Omental fat pad (tissue), 4 donors: Measurements from ENCODE around the gene PARD6B.

DNA sequence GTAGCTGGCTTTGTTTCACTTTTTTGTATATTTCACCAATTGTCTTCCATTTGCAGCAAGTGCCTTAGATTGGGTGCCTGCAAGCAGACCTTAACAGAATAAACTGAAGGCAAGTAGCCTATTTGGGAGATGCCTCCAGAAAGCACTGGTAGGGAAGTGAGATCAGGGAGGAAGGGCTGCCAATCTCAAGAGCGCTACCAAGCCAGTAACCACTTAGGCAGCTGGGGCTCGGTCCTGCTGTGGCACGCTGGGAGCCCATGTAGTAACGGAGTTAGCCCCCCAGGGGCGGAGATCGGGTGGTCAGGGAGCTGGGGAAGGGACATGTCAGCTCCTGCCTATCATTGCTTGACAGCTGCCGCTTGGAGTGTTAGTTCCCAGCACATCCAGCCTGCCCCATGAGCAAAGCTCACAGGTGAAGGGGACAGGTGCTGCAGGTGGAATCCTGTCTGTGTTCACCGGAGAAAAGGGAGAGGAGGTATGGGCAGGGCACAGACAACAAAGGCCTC, 127.0 kb downstream of the CEBPB start:
- PRO-cap = no peak
- RAMPAGE, long total RNA, 4 experiments = no peak in any of the 4 experiments

- PRO-cap = no peak
- RAMPAGE, long total RNA, 4 experiments = start-site peak on the plus strand in 1 of 4 experiments, at chr20:50321588-50321601 at its widest, 17 reads per replicate; start-site peak on the minus strand in 1 of 4 experiments, at chr20:50321369-50321465 at its widest, 6 reads per replicate
Observed at GRCh38 chr20:50321241-50321779, 130.7 kb downstream of the CEBPB start.

DNA sequence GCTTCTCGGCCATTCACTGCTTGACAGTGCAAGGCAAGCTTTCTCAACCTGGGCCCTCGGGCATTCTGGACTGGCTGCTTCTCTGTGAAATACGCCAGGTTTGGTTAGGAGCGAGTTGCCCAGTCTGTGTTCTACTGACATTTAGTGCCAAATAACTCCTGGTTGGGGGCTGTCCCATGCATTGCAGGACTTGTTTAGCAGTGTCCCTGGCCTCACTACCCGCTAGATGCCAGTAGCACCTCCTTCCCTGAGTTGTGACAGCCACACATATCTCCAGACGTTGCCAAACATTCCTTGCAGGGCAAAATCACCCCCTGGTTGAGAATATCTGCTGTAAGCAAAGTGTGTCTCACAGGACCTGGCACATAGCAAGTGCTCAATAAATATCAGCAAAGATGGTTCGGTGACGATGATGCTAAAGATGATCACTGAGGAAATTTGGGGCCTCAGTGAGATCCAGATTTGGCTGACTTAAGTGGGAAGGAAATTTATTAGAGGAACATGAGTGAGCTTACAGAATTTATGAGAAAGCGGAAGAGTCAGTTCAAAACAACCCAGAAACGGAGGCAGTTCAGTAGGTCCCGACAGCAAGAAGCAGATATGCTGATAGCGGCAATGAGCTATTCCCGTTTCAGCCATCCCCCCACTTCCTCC, 157.1 kb downstream of the CEBPB start:
- PRO-cap = no peak
- RAMPAGE, long total RNA, 4 experiments = start-site peak on the minus strand in 1 of 4 experiments, centred at positions 112 to 355 of the sequence, 5 to 6 reads per replicate

- PRO-cap = no peak
- RAMPAGE, long total RNA, 4 experiments = no peak in any of the 4 experiments
Observed at GRCh38 chr20:50349181-50349649, 158.6 kb downstream of the CEBPB start.

DNA sequence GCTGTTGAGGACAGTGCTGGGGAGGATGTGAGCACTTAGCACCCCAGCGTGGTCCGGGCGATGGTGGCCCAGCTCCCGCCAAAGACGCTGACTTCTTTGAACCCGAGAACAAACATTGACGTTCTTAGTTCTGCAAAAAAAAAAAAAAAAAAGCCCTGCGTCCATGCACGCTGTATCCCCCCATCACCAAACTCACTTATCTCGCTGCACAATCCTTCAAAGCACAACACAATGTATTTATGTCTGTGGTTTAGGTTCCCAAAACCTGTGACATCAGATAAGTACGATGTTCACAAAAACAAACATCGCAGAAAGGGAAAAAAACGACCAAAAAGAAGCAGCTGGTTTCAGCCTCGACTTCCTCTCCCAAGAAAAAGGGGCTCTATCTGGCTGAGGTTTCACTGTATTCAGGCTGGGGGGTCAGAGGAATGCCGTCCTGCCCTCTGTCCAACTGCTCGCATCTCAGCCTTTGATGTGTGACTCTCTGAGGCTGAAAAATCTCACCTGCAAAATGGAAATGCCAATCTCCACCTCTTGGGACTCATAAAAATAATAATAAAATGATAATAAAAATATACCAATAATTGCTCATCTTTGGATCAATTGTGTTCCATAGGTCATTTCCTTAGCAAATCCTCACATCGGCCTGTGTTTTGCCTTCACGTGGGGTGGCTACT, 123.6 kb upstream of the PTPN1 start:
- PRO-cap = no peak
- RAMPAGE, long total RNA, 4 experiments = no peak in any of the 4 experiments

- PRO-cap = no peak
- RAMPAGE, long total RNA, 4 experiments = no peak in any of the 4 experiments
Observed at GRCh38 chr20:50400065-50400555, 110.1 kb upstream of the PTPN1 start.

DNA sequence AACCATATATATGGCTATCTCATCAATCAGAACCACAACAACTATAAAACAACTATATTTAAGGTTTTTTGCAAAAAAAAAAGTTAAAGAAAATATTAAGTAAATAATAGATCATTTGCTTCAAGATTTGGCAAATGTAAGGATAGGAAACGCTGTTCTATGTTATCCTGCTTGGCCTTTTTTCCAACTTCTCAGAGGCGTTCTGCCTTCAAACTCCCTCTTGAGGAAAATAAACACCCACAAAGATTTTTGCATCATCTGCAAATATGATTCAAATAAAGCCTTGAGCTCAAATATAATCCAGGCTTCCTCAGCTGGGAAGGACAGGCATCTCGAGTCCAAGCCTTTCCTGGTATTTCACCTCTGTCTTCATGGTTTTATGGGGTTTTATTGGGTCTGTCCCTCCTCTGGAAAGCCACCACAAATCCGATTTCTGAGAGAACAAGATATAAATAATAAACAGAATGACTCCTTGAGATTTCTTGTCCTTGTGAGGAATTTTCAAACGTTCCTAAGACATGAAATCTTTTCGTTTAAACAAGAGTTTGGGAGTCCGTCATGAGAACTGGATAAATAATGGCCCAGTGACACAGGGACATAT, 67.6 kb upstream of the PTPN1 start:
- PRO-cap = no peak
- RAMPAGE, long total RNA, 4 experiments = no peak in any of the 4 experiments

GRCh38 chr20:50450880-50452069, 58.9 kb upstream of the PTPN1 start:
- PRO-cap = no peak
- RAMPAGE, long total RNA, 4 experiments = start-site peak on the plus strand in 1 of 4 experiments, at chr20:50451126-50451159 at its widest, 15 reads per replicate

DNA sequence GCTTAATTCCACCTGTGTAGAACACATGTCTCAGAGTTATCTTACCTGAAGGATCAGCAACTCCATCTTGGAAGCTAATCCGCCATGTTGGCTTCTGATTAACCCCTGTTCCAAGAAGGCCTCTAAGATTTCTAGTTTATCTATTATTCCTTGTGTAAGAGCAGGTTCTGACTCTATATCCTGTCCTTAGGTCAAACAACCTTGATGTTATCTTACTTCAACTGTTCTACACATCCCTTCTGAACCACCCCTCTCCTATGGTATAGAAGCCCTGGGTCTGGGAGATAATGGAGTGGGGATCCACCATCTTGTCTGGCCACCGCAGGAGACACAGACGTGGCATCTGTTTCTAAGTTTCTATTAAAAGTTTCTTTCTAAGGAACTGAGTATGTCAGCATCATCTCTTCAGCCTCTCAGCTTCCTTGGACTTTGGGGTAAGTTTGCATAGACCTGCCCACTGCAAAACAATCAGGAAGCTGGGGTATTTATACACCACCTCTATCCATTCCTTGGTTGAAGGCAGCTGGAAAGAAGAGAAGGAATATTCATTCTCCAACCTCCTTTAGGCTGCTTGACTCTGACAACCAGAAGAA, 27.6 kb upstream of the PTPN1 start:
- PRO-cap = no peak
- RAMPAGE, long total RNA, 4 experiments = no peak in any of the 4 experiments

DNA sequence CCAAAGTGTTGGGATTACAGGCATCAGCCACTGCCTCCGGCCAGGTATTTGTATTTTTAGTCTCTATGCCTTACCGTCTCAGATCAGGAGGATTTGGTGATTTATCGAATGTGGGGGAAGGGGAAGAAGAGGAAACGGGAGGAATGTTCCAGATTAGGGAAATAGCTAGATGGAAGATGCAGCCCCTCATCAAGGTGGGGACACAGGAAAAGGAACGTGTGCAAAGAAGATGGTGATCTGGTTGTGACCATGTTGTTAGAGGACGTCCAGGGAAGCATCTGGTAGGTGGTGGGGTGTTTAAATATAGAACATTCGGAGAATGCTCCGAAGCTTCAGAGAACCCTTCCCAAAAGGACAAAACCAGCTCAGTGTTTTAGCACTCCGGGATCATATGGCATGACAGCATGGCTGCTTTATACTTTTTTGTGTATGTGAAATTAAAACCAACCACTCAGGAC, 12.9 kb downstream of the PTPN1 start:
- PRO-cap = no peak
- RAMPAGE, long total RNA, 4 experiments = no peak in any of the 4 experiments

DNA sequence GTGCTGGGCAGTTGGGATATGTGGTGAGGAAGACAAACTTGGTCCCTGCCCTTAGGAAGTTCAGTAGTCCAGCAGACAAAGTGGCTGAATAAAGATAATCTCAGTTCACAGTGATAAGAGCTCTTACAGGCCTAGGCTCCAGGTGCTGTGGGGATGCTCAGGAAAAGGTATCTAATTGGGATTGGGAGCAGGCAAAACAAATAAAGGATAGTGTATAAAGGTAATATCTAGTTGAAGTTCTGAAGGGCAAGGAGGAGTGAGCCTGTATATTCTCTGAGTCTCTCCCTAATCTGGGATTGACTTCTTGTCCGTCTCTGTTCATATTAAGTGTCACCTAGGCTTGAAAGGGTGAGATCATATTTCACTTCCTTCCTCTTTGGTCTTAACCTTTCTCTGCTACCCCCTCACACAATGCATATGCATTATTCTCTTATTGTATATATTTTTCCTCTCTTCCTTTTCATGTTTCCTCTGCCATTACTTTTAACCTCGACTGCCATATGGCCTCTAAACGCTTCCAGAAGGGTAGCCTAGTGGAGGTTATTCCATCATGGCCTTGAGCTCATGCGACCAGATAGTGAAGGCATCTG, 13.5 kb downstream of the PTPN1 start:
- PRO-cap = no peak
- RAMPAGE, long total RNA, 4 experiments = no peak in any of the 4 experiments

GRCh38 chr20:50580908-50581630, 70.9 kb downstream of the PTPN1 start:
- PRO-cap = no peak
- RAMPAGE, long total RNA, 4 experiments = no peak in any of the 4 experiments

DNA sequence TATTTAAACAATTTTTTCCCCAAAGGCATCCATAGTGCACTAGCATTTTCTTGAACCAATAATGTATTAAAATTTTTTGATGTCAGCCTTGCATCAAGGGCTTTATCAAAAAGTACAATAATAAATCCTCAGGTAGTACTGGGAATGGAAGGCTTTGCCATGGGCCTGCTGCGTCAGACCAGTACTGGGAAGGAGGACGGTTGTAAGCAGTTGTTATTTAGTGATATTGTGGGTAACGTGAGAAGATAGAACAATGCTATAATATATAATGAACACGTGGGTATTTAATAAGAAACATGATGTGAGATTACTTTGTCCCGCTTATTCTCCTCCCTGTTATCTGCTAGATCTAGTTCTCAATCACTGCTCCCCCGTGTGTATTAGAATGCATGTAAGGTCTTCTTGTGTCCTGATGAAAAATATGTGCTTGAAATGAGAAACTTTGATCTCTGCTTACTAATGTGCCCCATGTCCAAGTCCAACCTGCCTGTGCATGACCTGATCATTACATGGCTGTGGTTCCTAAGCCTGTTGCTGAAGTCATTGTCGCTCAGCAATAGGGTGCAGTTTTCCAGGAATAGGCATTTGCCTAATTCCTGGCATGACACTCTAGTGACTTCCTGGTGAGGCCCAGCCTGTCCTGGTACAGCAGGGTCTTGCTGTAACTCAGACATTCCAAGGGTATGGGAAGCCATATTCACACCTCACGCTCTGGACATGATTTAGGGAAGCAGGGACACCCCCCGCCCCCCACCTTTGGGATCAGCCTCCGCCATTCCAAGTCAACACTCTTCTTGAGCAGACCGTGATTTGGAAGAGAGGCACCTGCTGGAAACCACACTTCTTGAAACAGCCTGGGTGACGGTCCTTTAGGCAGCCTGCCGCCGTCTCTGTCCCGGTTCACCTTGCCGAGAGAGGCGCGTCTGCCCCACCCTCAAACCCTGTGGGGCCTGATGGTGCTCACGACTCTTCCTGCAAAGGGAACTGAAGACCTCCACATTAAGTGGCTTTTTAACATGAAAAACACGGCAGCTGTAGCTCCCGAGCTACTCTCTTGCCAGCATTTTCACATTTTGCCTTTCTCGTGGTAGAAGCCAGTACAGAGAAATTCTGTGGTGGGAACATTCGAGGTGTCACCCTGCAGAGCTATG, 73.3 kb downstream of the PTPN1 start:
- PRO-cap = no peak
- RAMPAGE, long total RNA, 4 experiments = no peak in any of the 4 experiments

DNA sequence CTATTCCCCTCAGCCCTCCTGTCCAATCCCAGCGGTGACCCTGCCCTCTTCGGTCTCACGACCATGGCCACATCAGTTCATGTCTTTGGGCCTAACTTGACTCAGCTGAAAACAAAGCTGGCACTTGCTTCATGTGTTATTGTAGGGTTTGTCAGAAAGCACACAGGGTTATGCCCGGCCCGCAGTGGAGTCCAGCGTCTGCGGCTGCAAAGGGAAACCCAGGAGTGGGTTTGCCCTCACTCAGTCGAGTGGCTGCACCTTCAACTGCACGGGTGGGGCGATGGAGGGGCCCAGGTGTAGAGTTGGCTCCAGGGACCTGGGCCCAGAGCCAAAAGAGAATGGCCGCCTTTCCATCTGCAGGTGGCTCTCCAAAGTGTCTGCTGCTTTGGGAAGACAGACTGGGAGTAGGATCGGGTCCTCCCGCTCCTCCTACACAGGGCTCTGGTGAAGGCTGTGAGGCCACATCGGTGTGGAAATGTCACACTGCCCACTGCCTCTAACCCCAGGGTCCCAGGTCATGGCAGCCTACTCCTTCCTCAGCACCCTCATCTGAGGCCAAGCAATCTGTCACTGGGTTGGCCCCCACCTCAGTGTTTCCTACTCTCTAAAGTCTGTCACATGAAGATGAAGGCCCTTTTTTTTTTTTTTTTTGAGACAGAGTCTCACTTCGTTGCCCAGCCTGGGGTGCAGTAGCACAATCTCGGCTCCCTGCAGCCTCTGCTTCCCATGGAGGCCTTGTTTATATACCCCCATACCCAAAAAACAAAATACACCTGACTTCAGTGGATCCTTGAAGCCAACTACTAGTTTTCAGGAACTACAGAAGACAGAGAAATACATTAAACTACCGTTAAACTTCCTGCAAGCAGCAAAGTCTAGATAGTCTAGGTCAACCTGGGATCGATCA, 80.3 kb downstream of the PTPN1 start:
- PRO-cap = no peak
- RAMPAGE, long total RNA, 4 experiments = no peak in any of the 4 experiments

- PRO-cap = no peak
- RAMPAGE, long total RNA, 4 experiments = no peak in any of the 4 experiments
Observed at GRCh38 chr20:50593486-50593874, 83.3 kb downstream of the PTPN1 start.

DNA sequence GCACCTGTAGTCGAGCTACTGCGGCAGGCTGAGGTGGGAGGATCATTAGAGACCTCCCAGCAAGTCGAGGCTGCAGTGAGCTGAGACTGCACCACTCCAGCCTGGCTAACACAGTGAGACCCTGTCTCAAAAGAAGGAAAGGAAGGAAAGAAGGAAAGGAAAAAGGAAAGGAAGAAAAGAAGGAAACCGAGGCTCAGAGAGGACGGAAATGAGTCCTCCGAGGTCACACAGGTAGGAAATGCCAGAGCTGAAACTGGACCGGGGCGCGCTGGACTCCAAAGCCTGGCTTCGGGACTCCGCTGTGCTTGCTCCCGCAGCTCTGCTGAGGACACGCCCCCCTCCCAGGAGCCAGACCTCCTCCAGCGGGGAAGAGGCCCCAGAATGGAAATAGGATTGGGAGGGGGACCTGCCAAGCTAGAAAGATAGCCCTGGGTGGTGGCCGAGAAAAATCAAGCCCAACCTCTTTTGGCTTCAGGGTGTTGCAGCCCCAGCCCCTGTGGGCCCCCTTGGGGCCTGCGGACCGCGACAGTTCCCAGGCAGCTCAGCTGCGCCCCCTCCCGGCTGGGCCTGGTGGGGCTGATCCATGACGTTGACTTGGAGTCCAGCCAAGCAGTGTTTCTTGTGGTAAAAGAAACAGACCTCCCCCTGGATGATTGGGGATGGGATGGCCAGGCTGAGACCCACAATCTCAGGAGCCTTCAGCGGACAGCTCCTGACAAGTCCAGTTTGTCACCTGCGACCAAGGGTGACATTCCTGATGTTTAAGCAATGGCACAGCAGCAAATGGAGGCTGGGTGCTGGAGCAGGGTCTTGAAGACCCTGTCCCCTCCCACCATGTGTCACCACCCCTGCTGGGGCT, 55.6 kb downstream of the RIPOR3 start:
- PRO-cap = no peak
- RAMPAGE, long total RNA, 4 experiments = no peak in any of the 4 experiments

- PRO-cap = no peak
- RAMPAGE, long total RNA, 4 experiments = no peak in any of the 4 experiments
Observed at GRCh38 chr20:50731239-50732210, at the start of gene PARD6B. PARD6B (plus strand) TSS chr20:50731580.

DNA sequence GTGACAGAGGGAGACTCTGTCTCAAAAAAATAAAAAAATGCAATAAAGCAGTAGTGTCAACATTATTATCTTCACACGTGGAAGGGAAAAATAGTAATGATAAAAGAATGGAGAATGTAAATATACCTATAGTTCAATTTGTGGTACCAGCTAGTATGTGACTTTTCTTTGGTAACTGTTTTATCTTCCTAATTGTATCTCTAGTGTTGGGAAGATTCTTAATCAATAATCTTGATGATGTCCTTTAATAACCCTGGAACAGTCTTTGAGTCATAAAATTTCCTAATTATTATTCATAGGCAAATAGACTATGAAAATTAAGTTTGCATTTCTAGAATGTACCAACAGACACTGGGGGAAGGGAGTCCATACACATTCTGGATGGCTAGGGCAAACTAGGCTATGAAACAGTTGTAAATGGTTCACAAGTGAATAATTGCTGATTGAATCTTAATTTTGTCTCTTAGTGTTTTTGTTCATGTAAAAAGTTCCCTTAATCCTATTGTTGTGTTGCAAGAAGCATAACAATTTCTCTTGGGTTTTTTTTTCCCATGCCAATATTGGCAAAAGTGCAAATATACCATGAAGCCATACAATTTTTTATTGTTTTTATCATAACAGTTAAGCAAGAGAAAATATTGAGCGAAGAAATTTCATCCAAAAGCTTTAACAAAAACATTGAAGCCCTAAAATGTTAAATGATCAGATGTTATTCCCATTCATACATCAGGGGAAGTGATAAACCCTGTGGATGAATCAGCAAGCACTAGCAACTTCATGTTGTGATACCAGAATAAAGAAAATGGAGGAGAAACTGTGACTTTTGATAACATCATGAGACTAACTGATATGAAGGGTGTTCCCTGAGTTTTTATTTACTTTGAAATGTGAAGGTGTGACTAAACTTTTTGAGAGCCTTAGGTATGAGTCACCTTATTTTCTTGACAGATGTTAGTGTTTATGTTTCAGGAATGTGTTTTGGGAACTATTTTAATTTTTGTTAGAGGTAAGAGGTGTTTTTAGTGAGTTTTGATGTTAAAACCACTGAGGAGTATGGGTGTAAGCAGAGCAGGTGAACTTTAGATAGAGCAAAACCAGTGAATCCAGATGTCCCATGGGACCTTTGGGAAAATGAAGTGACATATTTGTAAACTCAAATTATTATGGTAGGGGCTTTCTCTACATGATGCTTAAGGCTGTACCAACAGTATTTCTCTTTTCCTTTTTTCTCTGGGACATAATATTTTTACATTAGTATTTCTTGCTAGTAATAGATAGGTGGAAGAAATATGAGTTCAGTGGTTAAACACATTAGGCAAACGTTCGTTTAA, 4.2 kb downstream of the PARD6B start:
- PRO-cap = no peak
- RAMPAGE, long total RNA, 4 experiments = no peak in any of the 4 experiments

DNA sequence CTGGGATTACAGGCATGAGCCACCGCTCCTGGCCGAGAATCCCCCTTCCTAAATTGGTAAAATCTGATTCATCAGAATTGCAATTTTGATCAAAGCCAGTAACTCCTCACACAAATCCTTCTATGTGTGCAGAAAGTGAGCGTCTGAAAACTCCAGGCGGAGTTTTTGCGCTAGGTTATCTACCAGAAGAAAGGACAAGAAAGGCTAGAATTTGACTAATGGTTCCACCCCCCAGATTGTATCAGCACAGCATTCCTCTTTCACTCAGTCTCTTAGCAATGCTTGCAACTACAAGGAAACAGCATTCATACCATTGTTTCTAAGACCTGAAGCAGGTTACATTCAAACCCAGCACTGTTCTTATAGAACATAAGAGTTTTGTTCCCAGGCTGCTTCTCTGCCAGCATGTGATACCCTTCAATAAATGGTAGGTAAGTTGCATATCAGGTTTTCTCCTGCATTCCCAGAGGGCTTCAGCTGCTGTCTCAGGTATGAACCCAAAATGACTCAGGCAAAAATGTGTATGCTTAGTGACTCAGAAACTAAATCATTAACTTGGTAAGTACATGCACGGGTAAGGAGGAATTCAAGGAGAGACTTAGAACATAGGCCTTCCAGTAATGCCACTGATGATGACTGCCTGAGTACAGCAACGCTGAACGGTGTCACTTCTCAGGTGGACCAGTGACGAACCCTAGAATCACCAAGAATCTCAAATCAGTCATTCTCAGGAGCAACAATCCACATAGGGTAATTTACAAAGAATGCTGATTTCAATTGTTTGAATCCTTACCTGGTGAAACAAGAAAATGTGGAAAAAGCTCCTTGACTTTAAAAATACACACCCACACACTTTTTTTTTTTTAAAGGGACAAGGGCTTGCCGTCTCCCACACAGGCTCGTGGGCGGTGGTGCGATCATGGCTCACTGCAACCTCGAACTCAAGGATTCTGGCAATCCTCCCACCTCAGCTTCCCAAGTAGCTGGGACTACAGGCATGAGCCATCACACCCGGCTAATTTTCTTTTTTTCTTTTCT, 30.3 kb downstream of the PARD6B start:
- PRO-cap = no peak
- RAMPAGE, long total RNA, 4 experiments = no peak in any of the 4 experiments

- PRO-cap = no peak
- RAMPAGE, long total RNA, 4 experiments = no peak in any of the 4 experiments
Observed at GRCh38 chr20:50799522-50800060, 4.7 kb downstream of the BCAS4 start.